ENCODE results near the genes TMEM108 and EPHB1.

GRCh38 chr3:133037845-133038668, at the start of gene TMEM108:
TMEM108 (plus strand) TSS chr3:133038391.
- RRBS: 5% methylated on average over 12 of the region's 63 CpGs

- RRBS: 3% methylated on average over 32 of the region's 42 CpGs
Observed at GRCh38 chr3:133674255-133674770, 12.6 kb upstream of the TOPBP1 start.

GRCh38 chr3:133675643-133675911, 13.8 kb upstream of the TOPBP1 start:
- RRBS: no CpG with 5 or more reads among the region's 2 CpGs

DNA sequence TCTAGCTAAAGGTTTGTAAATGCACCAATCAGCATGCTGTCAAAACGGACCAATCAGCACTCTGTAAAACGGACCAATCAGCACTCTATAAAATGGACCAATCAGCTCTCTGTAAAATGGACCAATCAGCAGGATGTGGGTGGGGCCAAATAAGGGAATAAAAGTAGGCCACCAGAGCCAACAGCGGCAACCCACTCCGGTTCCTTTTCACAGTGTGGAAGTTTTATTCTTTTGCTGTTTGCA, 13.9 kb upstream of the TF start:
- RRBS: no CpG with 5 or more reads among the region's 4 CpGs

- RRBS: no CpG with 5 or more reads among the region's 3 CpGs
Observed at GRCh38 chr3:133824298-133824933, 18.8 kb downstream of the SRPRB start.

DNA sequence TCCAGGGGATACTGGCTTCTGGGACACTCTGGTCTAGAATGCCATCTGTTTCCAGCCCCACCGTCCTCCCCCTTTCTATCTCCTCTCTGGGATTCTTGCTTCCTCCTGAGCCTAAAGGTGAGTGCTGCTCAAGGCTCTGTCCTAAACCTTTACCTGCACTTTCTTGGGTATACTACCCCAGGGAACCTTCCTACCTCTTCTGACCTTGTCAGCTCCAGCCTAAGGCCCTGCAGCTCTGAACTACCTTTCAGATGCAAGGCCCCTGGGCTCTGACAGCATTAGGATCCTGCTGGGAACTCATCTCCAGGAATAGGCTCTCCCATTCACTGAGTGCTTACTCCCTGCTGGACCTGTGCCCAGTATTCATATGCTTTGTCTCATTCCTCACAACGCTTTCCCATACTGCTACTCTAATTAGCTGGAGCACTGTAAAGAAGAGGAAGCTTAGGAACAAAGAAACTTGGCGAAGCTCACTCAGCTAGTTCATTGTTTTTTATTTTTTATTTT, 53.7 kb upstream of the RAB6B start:
- RRBS: no CpG with 5 or more reads among the region's 3 CpGs

DNA sequence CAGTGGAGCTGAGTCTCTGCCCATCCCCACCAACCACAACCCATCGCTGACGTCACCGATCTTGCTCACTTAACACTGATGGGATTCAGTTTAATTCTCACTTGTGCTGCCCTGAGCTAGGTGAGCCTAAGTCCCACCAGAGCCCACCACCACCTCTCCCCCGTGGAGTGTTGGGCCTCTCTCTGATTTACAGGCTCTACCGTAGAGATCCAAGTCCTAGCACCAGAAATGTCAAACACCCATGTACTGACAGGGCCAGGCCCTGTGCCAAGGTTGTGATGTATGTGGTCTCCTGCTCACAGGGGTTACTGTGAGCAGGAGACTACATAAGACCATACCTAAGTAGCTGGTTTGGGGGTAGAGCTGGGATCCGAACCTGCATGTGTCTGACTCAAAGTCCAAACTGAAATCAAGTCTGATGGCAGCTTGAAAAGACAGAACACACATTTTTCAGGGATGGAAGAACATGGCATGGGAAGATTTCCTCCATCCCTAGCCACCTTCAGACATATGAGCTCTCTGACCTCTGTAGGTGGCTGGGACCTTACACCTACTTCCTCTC, 61.5 kb upstream of the RAB6B start:
- RRBS: no CpG with 5 or more reads among the region's 6 CpGs

GRCh38 chr3:134030304-134030660, 557 bp upstream of the SLCO2A1 start:
- RRBS: 2% methylated on average over 5 of the region's 13 CpGs

- RRBS: no CpG with 5 or more reads among the region's 6 CpGs
Observed at GRCh38 chr3:134155140-134155813, 95.4 kb downstream of the RYK start.

DNA sequence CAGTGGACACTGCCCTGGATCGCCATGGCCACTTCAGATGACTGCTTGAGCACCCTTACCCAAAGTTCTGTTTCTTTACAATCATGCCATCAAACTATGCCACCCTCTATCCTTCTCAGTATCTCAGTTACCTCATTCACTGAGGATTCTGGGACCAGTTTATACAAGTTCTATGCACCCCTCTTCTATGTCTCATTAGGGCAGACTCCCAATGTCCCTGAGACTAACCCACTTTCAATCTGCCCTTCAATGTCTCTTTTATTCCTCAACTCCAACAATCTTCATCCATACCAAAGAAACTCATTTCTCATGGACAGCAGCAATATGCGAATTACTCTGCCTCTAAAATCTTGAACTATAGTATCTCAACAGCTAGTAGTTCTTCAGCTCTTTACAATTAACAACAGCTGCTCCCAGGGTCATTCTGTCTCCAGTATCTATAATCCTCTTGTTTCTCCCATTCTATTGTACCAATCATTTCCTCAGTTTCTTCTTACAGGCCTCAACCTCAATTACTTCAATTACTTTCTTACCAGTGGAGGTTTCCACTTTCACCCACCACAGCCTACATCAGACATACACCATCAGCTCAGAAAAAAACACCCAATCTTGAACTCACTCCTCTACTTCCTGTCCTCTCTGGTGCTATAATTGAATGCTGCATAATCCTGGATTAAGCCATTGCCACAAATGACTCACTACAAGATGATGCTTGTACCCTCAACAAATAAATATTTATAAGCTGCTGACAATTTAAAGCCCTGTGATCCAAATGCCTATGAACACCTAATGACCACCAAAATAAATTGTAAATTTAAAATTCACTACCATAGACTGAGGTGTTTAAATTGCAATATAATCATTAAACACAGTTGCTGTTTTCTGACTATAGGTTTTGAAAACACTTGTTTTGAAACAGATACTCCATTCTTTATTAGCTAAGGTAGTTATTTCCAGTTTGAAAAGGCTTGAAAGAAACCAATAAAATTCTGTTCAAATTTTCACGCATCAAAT, 18.6 kb downstream of the RYK start:
- RRBS: no CpG with 5 or more reads among the region's 3 CpGs

- RRBS: no CpG with 5 or more reads among the region's 10 CpGs
Observed at GRCh38 chr3:134677272-134678181, 26.7 kb upstream of the KY start.

GRCh38 chr3:134783299-134783707, 11.8 kb upstream of the EPHB1 start:
- RRBS: no CpG with 5 or more reads among the region's 8 CpGs

DNA sequence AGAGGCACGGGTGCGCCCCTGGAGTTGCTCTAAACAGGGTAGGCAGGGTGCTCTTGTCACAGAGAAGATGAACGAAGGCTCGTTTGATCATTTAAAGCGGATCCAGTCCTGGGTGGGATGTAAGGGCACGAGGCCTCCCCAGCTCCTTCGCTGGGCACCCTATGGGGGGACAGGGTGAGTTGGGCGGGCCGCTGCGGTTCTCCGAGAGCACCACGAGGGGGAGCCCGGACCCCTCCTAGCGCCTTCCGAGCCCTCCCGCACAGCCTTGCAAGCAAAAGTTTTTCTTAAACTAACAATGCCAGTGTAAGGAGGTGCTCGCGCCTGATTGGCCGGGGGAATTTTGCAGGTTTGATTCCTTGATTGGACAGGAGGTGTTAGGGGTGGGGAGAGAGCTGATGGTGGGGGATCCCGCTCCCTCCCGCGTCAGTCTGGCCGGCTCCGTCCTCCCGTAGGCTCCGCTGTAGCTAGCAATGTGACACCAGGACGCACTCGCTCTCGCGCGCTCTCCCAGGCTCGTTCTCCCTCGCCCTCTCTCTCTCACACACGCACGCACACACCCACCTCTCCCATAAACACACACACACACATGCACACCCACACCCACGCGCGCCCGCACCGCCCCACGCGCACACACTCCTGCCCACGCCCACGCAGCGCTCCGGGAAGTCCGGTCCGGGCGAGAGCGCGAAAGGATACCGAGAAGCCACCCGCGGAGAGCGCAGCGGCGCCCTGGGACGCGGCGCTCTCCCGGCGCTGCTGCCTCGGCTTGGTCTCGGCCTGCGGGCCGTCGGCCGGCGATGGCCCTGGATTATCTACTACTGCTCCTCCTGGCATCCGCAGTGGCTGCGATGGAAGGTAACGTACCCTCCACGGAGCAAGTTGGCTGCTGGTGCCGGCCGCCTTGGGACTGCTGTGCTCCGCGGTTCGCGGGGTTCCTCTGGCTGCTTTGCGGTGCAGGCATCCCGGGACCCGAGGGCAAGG, at the start of gene EPHB1:
Gene EPHB1 (plus strand): TSS at position 426 of the 981 bp plus-strand sequence.
- RRBS: 2% methylated on average over 42 of the region's 82 CpGs

GRCh38 chr3:135257477-135258095, 462.5 kb downstream of the EPHB1 start:
- RRBS: no CpG with 5 or more reads among the region's 18 CpGs

- RRBS: no CpG with 5 or more reads among the region's 19 CpGs
Observed at GRCh38 chr3:135658384-135658902, 307.1 kb upstream of the PPP2R3A start.

GRCh38 chr3:135965298-135965603, 277 bp upstream of the PPP2R3A start:
- RRBS: no CpG with 5 or more reads among the region's 23 CpGs

DNA sequence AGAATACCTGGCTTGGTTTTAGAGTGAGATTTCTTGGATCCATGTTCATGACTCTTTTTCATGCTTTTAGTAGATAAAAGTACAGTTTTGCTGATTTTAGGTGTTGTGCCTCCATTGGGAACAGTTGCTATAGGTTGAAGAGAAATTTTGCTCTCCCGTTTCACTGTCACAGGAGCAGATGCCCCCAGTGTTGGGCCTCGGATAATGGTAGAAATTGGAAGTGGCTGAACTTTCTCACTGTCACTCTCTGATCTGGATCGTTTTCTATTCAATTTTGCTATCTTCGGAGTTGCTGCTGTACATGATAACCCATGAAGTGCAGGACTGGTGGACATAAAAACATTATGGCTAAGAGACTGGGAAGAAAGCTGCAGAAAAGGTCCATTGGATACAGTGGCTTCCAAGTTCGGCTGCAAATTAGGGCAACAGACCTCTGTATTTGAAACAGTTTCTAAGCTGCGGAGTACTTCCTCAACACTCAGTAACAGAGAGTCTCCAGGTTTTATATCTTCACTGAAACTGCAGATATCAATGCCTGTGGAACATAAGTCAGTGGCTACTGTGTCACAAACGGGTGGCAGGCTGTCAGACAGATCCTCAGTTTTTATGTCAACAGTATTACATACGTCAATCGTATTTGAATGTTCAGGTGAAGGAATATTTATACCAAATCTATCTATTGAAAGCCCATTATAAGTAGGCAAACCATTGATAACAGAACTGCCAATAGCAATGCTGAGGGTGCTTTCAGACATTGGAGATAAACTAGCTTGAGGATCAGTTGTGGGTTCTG, 44.3 kb downstream of the MSL2 start:
- RRBS: no CpG with 5 or more reads among the region's 9 CpGs

GRCh38 chr3:136196685-136197487, 751 bp upstream of the MSL2 start:
- RRBS: 2% methylated on average over 8 of the region's 54 CpGs

DNA sequence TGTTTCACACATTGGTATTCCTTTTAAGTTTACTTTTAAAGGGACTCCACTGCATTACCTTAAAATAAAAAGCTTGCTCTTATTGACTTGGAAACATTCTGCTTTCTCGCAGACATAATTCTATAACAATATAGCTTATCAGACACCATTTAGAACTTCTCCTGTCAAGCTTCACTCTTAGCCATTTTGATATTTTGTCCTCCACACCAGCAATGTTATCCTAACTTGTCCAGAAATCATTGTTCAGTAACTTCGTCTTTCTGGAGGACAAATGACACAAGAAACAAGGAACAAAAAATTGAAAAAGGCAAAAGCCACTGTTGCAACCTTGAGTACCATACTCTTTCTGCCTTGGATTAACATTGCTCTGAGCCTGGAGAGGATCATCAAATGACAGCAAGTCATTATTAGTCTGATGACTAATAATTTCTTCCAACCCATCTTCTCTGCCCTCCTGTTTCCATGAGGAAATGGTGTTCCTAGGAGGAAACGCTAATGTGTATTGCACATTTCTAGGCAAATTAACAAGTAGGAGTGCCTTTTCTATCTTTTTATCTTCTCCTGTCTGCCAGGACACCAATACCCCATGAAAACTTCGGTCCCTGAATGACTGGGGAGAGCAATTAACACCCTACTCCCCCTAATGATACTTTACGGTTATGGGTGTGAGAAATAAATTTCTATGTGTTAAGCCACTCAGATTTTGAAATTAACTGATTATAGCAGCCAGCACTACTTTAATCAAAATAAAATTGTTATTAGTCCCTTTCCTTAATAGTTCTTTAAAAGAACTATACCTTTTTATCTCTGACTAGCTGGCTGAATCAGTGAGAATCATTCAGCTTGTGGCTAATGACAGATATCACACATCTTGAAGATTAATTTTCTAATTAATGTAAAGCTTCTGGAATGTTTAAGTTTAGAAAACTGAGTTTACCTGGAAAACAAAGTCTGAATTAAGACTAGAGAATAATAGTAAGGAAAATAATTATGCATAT, 154.0 kb downstream of the PCCB start:
- RRBS: no CpG with 5 or more reads among the region's 5 CpGs

- RRBS: no CpG with 5 or more reads among the region's 4 CpGs
Observed at GRCh38 chr3:136710240-136710874, 41.8 kb downstream of the STAG1 start.